Adrenal gland (tissue), 7 donors: ENCODE results near the genes TIMP2 and CANT1.

DNA sequence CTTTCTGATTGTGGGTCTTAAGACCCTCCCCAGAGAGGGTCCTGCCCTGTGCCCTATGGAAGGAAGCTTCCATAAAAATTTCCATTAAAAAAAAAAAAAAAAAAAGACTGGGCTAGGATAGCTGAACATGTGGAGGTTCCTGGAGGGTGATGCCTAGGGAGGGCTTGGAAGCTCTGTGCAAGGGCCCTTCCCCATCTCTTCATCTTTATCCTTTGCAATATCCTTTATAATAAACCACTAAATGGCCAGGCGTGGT is 3.8 kb upstream of the CYTH1 start:
- PRO-cap, 3 experiments: no peak in any of the 3 experiments
- RAMPAGE, long total RNA, 4 experiments: no peak in any of the 4 experiments
- RRBS: no CpG with 5 or more reads among the region's 1 CpG

- PRO-cap, 3 experiments: no peak in any of the 3 experiments
- RAMPAGE, long total RNA, 4 experiments: no peak in any of the 4 experiments
- RRBS: no CpG with 5 or more reads among the region's 21 CpGs
Observed at GRCh38 chr17:78794830-78795476, 12.9 kb upstream of the CYTH1 start.

DNA sequence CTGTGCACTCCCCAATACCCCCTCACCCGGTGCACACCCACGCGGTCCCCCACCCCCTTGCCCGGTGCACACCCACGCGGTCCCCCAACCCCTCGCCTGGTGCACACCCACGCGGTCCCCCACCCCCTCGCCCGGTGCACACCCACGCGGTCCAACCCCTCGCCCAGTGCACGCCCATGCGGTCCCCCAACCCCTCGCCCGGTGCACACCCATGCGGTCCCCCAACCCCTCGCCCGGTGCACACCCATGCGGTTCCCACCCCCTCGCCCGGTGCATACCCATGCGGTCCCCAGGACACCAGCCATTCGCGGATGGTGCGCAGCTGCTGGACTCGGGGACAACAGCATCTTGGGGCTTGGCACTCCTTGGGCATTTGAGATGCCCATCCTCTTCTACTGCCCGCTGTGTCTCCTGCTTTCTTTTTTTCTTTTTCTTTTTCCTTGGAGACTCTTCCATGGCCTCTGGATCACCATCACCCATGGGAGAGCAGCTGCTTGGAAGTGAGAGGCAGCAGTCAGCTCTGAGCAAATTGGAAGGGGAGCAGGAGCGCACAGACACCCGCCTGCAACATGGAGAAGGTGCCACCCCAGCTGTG is 20.1 kb upstream of the CYTH1 start:
- PRO-cap, 3 experiments: no peak in any of the 3 experiments
- RAMPAGE, long total RNA, 4 experiments: no peak in any of the 4 experiments
- RRBS: 96% methylated on average over 4 of the region's 32 CpGs

- PRO-cap, 3 experiments: no peak in any of the 3 experiments
- RAMPAGE, long total RNA, 4 experiments: no peak in any of the 4 experiments
- RRBS: no CpG with 5 or more reads among the region's 15 CpGs
Observed at GRCh38 chr17:78828271-78829200, 12.1 kb downstream of the USP36 start.

DNA sequence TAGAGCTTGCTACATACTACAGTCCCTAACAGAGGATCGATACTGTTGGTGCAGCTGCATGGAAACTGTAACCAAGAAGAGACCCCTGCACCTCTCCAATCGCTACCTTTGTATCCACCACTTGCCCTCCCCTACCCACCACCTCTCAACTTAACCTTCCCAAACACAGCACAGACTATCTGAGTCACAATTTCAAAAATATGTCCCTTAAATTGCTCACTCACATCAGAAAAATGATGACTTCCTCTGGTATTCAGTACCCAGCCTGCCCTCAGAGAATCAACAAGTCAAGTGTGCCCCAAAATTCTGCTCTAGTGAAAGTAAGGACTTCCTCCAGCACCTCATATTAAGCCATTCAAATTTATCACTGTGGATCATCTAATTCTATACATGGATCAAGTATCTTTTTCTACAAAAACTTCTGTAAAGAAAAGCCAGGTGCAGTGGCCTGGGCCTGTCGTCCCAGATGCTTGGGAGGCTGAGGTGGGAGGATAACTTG is 3.1 kb downstream of the USP36 start:
- PRO-cap, 3 experiments: no peak in any of the 3 experiments
- RAMPAGE, long total RNA, 4 experiments: no peak in any of the 4 experiments
- RRBS: no CpG with 5 or more reads among the region's 3 CpGs

DNA sequence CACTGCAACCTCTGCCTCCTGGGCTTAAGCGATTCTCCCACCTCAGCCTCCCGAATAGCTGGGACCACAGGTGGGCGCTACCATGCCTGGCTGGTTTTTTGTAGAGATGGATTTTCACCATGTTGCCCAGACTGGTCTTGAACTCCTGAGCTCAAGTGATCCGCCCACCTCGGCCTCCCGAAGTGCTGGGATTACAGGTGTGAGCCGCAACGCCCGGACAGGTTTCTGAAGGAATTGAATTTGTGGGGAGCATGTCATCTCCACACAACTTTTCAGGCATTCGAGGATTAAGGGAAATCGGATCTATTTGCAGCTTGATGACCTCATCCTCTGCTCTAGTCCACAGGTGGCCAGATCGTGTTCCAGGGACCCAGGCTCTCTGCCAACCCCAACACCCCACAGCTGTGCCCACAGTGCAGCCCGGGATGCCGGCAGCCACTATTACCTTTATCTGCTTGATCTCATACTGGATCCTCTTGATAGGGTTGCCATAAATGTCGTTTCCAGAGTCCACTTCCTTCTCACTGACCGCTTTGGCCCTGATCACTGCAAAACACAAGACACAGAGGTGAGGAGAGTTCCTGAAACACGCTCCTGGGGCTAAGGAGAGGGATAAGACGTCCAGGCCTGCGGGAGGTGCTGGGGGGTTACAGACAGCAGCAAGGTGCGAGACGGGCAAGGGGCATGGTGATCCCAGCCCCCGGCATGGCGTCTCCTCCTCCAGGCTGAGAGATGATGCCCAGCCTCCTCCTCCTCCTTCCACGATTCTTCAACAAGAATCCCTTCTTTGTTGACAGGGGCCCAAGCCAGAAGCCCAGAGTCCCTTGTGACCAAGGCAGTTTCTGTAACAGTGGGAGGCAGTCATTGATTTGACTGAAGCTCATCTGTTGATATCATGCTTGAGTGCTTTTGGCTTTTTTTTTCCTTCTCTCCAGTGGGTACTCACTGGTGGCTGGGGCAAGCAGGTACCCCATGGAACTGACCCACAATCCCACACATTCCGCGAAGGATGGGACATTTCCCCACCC is 29.3 kb downstream of the CEP295NL start:
- PRO-cap, 3 experiments: no peak in any of the 3 experiments
- RAMPAGE, long total RNA, 4 experiments: no peak in any of the 4 experiments
- RRBS: no CpG with 5 or more reads among the region's 26 CpGs

GRCh38 chr17:78891816-78892469 is 11.1 kb downstream of the CEP295NL start:
- PRO-cap, 3 experiments: no peak in any of the 3 experiments
- RAMPAGE, long total RNA, 4 experiments: no peak in any of the 4 experiments
- RRBS: no CpG with 5 or more reads among the region's 23 CpGs

GRCh38 chr17:78920045-78921362 is 4.7 kb downstream of the TIMP2 start:
- PRO-cap, 3 experiments: no peak in any of the 3 experiments
- RAMPAGE, long total RNA, 4 experiments: no peak in any of the 4 experiments
- RRBS: 18% methylated on average over 3 of the region's 33 CpGs

DNA sequence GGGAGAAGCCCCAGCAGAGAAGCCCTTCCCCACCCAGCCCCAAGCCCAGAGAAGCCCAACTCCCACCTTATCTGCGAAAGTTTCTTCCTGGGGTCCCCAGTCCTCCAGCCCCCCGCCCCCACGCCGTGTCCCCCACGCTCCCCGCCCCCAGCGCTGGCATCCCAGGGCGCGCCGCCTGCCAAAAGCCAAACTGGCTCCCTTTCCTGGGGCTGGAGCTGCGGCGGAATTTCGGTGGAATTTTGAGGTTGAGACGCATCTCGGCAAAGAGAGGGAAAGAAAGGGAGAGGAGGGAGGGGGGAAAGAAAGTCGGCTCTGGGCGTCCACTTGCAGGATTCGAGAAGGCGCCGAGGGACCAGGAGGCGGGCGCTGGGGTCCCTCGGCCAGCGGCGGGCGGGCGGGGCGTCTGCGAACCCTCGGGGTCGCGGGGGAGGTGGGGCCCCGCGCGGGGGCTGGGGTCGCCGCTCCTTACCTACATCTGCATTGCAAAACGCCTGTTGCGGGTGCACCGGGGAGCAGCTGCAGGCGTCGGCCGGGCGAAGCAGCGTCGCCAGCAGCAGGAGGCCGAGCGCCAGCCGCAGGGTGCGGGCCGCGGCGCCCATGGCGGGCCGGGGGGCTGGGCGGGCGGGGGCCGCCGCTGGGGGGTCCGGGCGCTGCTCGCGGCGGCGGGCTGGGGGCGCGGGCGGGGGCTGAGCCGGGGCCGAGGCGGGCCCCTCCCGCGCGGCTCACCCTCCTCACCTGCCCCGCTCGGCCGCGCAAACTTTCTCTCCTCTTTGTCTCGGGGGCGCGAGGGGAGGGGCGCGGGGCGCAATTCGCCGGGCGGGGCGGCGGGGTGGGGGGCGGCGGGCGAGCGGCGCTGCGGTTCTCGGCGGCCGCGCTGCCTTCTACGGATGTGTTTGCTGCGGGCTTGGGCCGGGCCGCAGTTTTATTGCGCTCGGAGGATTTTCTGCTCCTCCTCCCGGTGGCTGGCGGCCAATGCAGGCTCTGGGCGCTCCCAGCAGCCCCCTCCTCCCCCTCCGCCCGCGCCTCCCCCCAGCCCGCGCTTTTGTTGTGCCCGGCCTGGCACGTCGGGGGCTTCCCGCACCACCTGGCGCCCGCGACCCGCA is at the start of gene TIMP2:
TIMP2 (minus strand) TSS at position 898 of the 1,103 bp plus-strand sequence.
- PRO-cap, 3 experiments: peak in 3 of 3 experiments; most common plus-strand start position 329 of the sequence (in 3); most common minus-strand start position 895 of the sequence (in 2)
- RAMPAGE, long total RNA, 4 experiments: no peak in any of the 4 experiments
- RRBS: 2% methylated on average over 54 of the region's 121 CpGs

DNA sequence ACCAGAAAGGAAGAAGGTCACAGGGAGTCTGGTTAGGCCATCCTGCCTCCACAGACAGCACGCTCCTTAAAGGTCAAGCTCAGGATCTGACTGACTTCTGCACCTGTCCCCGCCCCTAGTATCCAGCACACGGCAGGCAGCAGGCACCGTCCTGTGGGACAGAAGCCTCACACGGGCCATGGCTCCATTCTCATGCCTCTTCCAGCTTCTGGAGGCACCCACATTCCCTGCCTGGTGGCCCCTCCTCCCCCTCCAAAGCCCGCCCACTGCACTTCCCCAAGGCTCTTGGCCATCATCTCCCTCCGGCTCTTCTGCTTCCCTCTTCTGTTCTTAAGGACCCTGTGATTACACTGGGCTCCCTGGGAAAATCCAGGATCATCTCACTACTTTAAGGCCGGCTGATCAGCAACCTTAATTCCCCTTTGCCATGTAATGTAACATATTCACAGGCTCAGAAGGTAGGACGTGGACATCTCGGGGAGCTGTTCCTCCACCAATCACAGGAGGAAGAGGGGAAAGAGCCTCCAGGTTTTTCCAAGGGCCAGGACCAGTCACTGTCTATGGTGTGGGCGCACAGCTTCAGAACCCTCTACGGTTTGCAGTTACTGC is 3.5 kb downstream of the CANT1 start:
- PRO-cap, 3 experiments: no peak in any of the 3 experiments
- RAMPAGE, long total RNA, 4 experiments: no peak in any of the 4 experiments
- RRBS: no CpG with 5 or more reads among the region's 12 CpGs

DNA sequence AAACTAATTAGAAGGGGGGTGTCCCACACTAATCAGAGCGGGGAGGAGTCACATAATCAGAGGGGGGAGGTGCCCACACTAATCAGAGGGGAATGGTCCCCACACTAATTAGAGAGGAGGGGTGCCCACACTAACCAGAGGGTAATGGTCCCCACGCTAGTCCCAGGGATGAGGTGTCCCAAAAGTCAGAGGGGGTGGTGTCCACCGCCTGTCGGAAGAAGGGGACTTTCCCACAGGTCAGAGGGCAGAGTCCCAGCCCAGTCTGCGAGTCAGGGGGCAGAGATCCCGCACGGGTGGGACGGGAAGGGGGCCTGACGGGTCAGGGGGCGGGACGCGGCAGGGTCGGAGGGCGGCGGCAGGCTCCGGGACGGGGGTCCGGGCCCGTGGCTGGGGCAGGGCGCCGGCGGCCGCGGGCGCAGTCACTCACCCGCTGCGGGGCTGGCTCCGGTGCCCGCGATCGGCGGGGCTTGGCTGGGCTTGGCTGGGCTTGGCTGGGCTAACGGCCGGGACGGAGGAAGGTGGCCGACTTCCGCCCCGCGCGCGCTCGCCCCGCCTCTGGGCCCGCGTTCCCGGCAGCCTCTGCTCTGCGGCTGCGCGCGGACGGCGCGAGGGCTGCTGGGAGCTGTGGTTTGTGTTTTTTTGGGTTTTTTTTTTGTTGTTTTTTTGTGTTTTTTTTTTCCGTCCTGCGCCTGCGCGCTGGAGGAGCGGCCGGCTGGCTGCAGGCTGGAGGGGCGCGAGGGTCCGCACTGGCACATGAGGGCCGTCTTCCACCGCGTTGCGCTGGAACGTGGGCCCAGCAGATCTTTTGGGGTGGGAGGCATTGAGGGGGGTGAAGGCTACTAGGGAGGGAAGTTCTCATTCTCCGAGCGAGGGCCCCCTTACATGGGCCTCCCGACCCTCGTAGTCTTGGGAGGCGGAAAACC is at the start of gene CANT1:
CANT1 (minus strand) TSS at position 528 of the 923 bp plus-strand sequence.
- PRO-cap, 3 experiments: peak in 3 of 3 experiments; most common plus-strand start position 701 of the sequence (in 2); most common minus-strand start position 557 of the sequence (in 3)
- RAMPAGE, long total RNA, 4 experiments: start-site peak on the minus strand in 3 of 4 experiments, centred at positions 498 to 511 of the sequence, 43 to 152 reads per replicate
- RRBS: under 1% methylated on average over 26 of the region's 72 CpGs

DNA sequence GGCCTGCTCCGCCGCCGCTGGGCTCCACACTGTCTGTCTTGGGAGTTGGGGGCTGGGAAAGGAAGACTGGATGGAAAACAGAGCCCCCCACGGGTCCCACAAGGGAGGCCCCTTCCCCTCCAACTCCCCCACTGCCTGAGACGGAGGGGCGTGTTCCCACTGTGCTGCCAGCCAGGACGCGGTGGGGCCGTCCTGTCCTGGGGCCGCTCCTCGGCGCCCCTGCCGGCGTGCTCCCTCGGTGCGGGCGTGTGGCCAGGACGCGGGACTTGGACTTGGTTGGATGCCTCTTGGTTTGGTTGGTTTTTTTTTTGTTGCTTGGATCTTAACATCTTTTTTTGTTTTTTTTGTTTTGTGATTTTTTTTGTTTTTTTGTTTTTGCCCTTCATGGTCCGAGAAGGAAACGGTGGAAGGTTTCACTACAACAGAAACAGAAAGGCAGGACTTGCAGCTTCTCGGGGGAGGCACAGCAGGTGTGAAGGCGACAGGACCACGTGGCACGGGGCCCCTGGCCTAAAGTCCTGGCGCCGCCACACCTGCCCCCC is 15.9 kb downstream of the ENGASE start:
- PRO-cap, 3 experiments: no peak in any of the 3 experiments
- RAMPAGE, long total RNA, 4 experiments: no peak in any of the 4 experiments
- RRBS: no CpG with 5 or more reads among the region's 27 CpGs

DNA sequence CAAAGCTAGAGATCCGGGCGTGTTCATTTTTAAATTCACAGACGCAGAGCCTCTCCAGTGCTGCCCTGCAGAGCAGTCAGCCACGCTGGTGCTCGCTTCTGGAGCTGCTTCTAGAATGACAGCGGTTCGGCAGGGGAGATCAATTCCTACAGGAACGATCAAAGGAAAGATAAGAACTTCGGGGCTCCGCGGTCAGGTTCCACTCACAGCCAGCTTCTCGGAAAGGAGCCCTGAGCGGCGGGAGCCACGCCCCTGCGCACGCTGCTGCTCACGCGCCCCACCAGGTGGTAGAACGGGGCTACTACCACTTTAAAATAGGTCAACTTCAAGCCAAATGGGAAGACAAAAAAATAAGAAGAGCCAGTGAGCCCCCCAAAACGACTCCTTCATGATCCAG is 209.8 kb downstream of the RBFOX3 start:
- PRO-cap, 3 experiments: no peak in any of the 3 experiments
- RAMPAGE, long total RNA, 4 experiments: no peak in any of the 4 experiments
- RRBS: no CpG with 5 or more reads among the region's 21 CpGs

DNA sequence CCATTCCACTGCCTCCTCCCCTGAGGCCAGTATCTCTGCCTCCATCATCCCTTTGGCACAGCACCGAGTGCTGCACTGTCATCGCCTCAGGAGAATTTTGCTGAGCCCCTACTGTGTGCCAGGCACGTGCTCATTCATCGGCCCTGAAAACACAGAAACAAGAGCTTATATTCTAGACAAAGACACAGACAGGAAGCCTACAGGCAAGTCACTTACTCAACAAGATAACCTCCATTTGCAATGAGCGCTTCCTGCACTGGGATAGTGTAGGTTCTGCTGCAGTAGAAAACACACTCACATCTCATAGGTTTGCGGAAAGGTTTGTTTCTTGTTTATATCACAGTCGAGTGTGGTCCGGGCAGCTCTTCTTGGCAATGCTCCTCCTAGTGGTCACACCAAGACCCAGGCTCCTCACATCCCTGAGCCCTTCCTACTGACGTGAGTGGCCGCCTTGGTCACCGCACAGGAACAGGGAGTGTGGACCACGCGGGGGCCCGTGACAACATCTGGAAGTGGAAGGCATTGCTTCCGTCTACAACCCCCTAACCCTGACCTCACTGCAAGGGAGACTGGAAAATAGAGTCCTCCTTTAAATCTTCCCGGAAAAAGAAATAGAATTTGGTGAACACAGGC is 47.9 kb upstream of the RBFOX3 start:
- PRO-cap, 3 experiments: no peak in any of the 3 experiments
- RAMPAGE, long total RNA, 4 experiments: no peak in any of the 4 experiments
- RRBS: no CpG with 5 or more reads among the region's 16 CpGs

DNA sequence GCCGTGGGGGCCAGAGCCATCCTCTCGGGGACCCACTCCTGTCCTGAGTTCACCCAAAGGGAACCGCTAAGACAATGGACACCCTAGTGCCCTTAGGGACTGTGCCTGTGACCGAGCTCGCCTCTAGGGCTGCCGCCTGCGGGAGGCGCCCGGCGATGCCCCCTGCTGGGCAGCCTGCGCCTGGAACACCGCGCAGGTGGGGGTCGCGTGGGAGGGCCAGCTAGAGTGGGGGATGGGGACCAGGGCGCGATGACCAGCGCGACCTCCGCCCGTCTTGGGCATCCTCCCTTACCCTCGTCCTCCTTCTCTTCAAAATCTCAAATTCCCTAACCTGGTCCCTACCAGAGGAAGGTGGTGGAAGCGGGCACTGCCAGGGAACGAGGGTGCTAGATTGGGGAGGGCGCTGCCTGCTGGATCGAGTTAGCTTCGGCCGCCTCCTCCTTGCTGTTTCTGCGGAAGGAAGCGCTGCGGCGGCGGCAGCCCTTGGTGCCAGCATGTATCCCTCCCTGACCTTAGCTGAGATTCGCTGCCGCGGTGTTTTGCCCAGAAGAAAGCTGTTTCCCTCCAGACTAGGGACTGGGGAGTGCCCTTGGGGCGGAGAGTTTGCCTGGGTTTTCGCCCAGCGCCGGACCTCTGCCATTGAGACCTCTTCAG is 14.6 kb upstream of the CBX8 start:
- PRO-cap, 3 experiments: no peak in any of the 3 experiments
- RAMPAGE, long total RNA, 4 experiments: no peak in any of the 4 experiments
- RRBS: 6% methylated on average over 1 of the region's 40 CpGs

DNA sequence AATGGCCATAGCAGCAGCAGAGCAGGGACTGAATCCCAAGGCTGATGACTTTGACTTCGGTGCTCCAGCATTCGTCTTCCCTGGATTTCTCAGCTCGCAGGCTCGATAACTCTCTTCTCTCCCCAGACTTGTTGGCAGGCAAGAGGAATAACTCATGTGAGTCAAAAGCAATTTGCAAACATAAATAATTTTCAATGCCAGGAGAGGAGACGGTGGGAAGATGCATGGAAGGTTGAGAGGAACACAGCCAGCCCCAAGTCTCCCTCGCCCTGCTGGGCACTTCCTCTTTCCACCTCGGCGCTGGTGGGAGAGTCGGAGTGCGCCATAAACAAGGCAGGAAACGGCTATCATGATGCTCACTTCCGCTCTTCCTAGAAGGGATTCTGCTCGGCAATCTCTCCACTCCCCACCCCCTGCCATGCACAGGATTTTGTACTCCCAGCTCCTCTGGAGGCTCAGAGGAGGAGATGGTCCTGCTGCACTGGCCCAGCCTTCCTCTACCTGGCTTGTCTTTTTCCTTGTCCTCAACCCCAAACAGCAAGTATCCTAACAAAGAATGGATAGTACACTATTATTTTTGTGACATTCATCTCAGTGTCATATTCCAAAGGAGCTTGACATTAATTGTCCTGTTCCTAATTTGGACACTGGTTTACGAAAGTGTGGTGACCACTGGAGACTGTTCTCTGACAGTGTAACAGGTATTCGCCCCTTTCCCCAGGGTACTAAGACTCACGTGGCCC is 13.0 kb downstream of the CBX4 start:
- PRO-cap, 3 experiments: no peak in any of the 3 experiments
- RAMPAGE, long total RNA, 4 experiments: no peak in any of the 4 experiments
- RRBS: no CpG with 5 or more reads among the region's 16 CpGs

- PRO-cap, 3 experiments: no peak in any of the 3 experiments
- RAMPAGE, long total RNA, 4 experiments: no peak in any of the 4 experiments
- RRBS: no CpG with 5 or more reads among the region's 9 CpGs
Observed at GRCh38 chr17:79897658-79898224, 58.5 kb upstream of the CBX4 start.

DNA sequence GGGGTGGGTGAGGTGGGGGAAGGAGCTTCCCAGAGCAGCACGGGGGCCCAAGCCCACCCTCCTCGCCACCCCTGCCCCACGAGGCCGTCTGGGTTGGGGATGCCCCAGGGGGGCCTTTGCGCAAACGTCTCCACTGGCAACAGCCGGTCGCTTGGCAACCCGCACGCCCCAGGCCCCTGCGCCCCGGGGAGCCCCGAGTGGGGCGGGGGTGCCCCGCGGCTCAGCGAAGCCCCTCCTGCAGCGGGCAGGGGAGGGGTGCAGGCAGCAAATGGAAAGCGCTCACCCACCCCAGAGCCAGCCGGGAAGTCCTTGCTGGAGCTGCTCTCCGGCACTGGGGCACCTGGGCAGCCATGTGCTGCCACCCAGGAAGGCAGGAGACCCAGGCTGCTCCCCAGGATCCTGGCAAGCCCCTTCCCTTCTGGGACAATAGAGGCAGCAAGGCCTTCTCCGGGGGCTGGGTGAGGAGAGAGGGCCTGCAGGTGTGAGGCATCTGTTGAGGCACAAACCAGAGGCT is 80.7 kb upstream of the CBX4 start:
- PRO-cap, 3 experiments: no peak in any of the 3 experiments
- RAMPAGE, long total RNA, 4 experiments: no peak in any of the 4 experiments
- RRBS: 57% methylated on average over 11 of the region's 22 CpGs

DNA sequence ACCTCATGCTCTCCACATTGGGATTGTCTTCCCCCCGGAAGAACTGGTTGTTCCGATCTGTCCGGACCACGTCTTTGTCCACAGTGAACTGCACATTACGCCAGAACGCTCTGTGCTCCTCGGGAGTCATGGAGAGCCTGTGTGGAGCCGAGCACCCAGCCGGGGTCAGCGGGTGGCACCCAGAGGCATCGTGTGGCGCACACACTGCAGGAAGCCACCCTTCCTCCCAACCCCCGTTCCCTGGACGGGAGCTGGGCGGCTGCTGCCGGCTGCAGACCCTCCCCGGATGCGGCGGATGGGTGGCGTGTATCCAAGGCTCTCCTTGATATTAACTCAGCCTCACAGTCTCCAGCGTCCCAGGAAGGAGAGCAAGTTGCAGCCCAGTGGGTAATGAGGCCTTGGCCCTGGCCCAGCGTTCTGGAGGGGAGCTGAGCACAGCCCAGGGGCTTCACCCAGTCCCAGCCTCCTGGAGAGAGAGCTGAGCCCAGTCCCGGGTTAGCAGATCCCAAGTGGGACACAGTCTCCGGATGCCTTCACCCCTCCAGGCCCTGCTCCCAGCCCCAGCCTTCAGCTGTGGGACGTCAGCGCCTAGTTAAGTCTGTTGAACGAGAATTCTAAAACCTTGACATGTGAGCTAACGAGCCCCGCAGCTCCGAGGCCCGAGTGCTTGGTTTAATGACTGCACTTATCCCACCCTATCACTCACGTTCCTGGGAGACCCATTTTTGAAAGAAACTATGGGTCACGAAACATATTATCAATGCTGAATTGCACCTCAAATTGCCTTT is 86.6 kb downstream of the TBC1D16 start:
- PRO-cap, 3 experiments: no peak in any of the 3 experiments
- RAMPAGE, long total RNA, 4 experiments: no peak in any of the 4 experiments
- RRBS: 86% methylated on average over 10 of the region's 33 CpGs

GRCh38 chr17:79986725-79987219 is 48.9 kb downstream of the TBC1D16 start:
- PRO-cap, 3 experiments: peak in 1 of 3 experiments; most common plus-strand start chr17:79987047 (in 1); most common minus-strand start chr17:79986928 (in 1)
- RAMPAGE, long total RNA, 4 experiments: no peak in any of the 4 experiments
- RRBS: 29% methylated on average over 14 of the region's 20 CpGs